Pericardium fibroblast (primary cell): ENCODE results near the genes IDH3A and TMED3.

GRCh38 chr15:77888864-77889657, 188.4 kb downstream of the TBC1D2B start:
- RAMPAGE, long total RNA = no peak

- RAMPAGE, long total RNA = no peak
These were observed 90.3 kb downstream of the TBC1D2B start for GRCh38 chr15:77987218-77987519.

- RAMPAGE, long total RNA = no peak
These were observed 34.2 kb downstream of the TBC1D2B start for GRCh38 chr15:78043376-78043705.

- RAMPAGE, long total RNA = no peak
These were observed 29.6 kb downstream of the TBC1D2B start for GRCh38 chr15:78047858-78048357.

DNA sequence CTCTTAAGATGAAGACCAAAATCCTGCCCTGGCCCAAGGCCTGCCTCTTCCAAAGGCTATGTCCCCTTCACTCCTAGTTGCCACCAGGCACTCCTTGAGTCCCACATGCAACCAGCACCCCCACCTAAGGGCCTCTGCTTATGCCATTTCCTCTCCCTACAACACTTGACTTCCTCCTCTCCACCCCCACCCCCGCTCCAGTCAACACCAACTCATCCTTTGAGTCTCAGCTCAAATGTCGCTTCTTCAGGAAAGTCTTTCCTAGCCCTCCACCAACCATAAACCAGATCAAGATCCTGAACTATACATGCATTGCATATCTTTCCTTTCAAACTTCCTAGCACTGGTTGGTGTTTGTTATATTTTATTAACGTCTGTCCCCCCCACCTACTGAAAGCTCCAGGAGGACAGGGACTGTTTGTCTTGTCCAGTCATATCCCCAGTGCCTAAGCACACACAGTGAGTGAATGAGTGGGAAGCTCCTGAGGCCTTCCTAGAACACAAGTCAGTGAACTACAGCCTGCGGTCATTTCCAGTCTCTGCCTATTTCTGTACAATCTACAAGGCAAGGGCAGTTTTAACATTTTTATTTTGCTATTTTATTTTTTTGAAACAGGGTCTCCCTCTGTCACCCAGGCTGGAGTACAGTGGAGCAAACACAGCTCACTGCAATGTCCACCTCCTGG, 7.3 kb downstream of the TBC1D2B start:
- RAMPAGE, long total RNA = no peak

- RAMPAGE, long total RNA = start-site peak on the plus strand at chr15:78149360-78149385, 420 and 142 reads in 2 replicates
These were observed at the start of gene IDH3A for GRCh38 chr15:78148999-78149438. TSS of gene IDH3A (plus strand) at chr15:78149362.

DNA sequence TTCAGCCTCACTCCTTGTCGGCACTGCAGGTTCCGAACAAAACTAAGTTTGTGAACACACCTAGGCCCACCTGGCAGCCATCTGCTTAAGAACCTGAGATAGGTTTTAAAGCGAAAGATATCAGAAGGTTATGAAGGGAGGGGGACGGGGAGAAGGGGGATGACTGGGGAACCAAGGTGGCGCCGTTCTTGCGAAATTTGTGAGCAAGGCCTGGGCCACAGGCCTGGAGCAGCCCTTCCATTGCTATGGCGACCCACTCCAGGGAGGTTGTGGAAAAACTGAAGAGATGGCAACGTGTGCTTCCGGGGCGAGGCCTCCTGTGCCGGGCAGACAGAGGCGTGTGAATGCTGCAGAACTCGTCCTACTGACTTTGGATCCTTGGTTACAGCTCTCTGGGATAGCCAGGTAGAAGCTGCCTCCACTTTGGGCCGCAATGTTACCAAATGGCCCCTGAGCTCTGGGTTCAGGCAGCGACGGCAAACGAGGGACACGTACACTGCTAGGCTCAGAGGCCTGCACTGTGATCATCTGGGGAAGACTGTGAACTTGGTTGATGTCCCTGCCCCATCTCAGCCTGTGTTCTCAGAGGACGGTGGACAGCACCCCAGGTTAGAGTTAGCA, 25.1 kb downstream of the ACSBG1 start:
- RAMPAGE, long total RNA = no peak

DNA sequence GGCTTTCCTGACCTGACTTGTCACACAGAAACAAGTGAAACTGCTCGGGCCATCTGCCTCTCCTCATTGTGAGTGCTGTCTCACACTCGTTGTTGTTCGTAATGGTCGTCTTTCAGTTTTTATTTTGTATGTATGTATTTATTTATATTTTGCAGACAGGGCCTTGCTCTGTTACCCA, 24.0 kb downstream of the ACSBG1 start:
- RAMPAGE, long total RNA = no peak

GRCh38 chr15:78453174-78453716, 15.2 kb downstream of the IREB2 start:
- RAMPAGE, long total RNA = no peak

DNA sequence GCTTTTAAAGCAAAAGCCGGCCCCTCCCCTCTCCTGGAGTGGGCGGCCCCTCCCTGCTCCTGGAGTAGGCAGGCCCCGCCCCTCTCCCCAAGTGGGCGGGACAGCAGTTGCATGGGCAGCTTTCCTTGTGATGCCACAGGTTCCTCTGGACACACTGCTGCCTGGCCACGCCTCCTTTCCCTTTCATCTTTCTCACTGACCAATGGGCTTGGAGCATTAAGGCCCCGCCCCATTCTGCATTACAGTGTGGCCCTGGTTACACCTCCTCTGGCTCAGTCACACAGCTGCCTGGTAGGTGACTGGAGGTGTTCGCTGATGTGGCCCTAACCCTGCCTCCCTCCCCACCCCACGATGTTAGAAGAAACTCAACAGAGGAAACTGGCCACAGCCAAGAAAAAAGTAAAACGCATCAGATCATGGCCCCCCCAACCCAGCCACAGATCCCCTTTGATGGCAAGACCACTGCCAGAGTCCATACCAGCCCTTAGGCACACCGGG, 84.4 kb downstream of the ADAMTS7 start:
- RAMPAGE, long total RNA = no peak

GRCh38 chr15:78873769-78874807, 1.4 kb downstream of the MORF4L1 start:
- RAMPAGE, long total RNA = no peak

GRCh38 chr15:78932002-78933273, 12.4 kb downstream of the CTSH start:
- RAMPAGE, long total RNA = no peak

DNA sequence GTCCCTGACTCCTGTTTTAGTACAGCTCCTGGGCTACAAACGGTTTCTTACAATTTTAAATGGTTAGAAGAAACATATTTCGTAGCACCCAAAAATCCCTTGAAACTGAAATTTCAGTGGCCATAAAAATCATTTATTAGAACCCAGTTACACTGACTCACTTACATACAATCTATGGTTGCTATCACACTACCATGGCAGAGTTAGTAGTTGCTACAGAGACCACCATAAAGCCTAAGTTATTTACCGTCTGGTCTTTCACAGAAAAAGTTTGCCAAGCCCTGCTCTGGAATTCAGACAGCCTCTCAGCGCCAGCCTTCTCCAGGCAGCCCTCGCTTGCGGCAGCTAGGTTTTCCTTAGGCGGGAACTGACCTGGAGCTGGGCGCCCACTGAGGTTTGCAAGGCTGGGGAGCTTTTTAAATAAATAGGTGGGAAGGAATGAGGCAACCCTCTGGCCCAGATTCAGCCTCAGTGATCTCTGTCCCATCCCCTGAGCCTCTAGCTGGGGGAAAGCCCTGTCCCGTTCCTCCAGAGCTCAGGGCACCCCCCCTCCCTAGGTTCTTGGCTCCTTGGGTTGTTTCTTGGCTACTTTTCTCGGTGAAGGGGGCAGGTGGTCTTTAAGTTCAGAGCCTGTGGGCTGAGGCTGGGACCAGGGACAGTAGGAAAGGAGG, 1.2 kb downstream of the CTSH start:
- RAMPAGE, long total RNA = no peak

- RAMPAGE, long total RNA = no peak
These were observed 6.6 kb upstream of the CTSH start for GRCh38 chr15:78951431-78951797.

- RAMPAGE, long total RNA = start-site peak on the plus strand at chr15:79311105-79311235, 483 and 492 reads in 2 replicates
These were observed at the start of gene TMED3 for GRCh38 chr15:79310554-79311791. TSS of gene TMED3 (plus strand) at chr15:79311112.

DNA sequence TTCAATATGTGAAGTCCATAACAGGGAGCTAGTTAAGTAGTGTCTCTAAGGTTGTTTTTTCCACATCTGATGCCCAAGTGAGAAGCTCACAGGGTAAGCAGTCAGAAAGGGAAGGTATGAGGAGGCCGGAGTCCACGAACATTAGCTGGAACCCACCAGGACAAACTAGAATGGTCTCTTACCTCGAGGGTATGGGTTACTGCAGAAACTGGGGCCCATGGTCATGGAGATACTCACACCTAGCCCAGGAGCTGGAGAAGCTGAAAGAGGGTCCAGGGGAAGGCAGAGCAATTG, 75.0 kb downstream of the MINAR1 start:
- RAMPAGE, long total RNA = no peak

- RAMPAGE, long total RNA = no peak
These were observed 24.1 kb downstream of the MTHFS start for GRCh38 chr15:79872488-79873300.

DNA sequence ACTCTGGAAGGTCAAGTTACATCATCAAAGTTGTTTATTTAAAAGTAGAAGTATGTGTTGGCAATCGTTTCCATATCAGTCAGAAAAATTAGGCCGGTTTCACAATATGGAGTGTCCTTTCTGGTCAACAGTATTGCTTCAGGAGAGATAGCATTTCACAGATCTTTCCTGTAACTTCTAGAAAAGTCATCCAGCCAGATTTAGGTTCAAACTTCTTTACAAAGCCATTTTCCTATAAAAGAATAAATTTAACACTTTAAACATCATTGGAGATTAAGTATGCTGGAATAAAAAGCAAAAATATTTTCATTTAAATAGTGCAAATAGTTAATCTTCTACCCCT, 10.1 kb downstream of the BCL2A1 start:
- RAMPAGE, long total RNA = no peak

GRCh38 chr15:80082143-80082552, 22.7 kb downstream of the ZFAND6 start:
- RAMPAGE, long total RNA = no peak

DNA sequence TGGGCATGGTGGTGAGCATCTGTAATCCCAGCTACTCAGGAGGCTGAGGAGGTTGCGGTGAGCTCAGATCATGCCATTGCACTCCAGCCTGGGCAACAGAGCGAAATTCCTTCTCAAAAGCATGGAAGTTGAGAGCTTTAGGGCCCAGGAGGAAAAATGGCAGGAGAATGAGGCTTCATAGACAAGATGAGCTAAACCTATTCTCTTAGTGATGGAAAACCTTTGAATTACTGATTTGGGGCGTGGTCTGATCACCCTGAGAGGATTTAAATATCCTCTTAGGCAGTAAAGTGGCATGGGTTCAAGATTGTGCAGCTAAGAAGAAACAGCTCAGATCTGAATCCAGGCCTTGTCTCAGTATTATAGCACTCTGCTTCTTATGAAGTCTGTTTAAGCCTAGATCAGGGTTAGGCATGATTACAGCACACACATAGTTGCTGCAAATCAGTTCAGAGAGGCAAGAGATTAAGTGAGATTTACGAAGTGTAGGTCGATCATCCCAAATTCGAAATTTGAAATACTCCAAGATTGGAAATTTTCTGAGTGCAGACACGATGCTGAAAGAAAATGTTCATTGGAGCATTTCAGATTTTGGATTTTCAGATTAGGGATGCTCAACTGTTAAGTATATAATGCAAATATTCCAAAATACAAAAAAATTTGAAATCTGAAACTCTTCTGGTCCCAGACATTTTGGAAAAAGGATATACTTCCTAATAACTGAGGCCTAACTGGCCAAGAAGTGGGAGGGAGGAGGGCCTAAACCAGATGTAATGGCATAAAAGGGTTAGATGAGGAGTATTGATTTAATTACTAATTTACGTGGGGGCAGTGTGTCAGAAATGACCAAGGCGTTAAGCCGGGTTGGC, 24.5 kb downstream of the ZFAND6 start:
- RAMPAGE, long total RNA = no peak